Measurements from ENCODE around the genes IL27RA, TECR, OR7A10 and OR7A17.

DNA sequence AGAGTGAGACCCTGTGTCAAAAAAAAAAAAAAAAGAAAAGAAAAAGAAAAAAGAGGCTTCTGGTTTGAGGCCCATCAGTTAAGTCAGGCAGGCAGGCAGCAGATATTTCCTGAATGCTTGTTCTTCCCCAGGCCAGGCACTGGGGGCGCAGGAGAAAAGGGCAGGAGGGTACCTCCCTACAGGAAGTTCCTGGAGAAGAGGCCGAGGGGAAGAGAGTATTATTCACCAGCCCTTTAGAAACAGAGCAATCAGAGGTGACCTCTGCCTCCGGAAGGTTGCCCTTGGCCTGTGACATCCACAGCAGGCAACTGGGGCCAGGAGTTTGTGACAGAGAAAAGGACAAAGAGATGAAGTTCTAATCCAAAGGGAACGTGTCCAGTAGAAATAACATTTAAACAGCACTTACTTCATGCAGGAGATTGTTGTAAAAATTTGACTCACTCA lies 4.4 kb upstream of the RLN3 start:
- PRO-cap, 7 experiments = no peak in any of the 7 experiments

DNA sequence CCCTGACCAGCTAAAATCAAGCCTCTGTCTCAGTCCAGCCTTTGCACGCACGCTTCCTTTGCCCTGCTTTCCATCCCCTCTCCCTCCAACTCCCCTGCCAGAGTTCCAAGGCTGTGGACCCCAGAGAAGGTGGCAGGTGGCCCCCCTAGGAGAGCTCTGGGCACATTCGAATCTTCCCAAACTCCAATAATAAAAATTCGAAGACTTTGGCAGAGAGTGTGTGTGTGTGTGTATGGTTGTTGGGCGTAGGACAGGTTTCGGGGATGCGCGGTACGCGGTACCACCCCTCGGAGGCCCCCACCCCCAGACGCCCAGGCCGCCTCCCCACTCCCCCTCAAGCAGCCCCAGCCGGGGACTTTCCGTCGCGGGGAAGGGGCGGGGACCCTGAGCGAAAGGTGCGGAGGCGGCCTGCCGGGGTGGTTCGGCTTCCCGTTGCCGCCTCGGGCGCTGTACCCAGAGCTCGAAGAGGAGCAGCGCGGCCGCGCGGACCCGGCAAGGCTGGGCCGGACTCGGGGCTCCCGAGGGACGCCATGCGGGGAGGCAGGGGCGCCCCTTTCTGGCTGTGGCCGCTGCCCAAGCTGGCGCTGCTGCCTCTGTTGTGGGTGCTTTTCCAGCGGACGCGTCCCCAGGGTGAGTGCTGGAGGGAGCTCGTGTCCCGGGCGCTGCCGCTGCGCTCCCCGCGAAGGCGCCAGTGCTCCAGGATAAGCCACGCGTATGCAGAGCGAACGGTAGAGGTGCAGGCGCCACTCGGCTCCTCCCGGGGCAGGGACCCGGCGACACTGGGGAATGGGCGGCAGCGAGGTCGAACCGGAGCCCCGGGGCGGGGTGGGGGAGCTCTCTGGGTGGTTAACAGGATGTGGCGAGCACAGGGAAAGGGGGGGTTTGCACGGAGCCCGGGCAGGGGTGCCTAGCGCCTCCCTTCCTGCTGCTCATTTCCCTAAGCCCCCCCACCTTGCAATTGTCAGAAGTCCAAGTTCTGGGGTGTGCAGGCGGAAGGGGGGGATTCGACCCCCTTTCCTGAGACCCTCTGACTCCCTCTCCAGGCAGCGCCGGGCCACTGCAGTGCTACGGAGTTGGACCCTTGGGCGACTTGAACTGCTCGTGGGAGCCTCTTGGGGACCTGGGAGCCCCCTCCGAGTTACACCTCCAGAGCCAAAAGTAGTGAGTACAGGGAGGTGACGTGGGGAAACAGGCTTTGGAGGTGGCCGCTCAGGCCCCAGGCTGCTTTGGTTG lies at the start of gene IL27RA:
IL27RA (plus strand) TSS at position 420 of the 1,233 bp plus-strand sequence.
- PRO-cap, 7 experiments = peak in 7 of 7 experiments; most common plus-strand start position 456 of the sequence (in 4); most common minus-strand start position 252 of the sequence (in 7)

GRCh38 chr19:14073940-14074895 lies 1.6 kb downstream of the MISP3 start:
- PRO-cap, 7 experiments = no peak in any of the 7 experiments

- PRO-cap, 7 experiments = no peak in any of the 7 experiments
Measured at GRCh38 chr19:14159966-14160921, 23.9 kb upstream of the ASF1B start.

- PRO-cap, 7 experiments = no peak in any of the 7 experiments
Measured at GRCh38 chr19:14204664-14204914, 1.4 kb downstream of the ADGRL1 start.

- PRO-cap, 7 experiments = peak in 7 of 7 experiments; most common plus-strand start chr19:14206546 (in 1); most common minus-strand start chr19:14206807 (in 6)
Measured at GRCh38 chr19:14206462-14207766, 945 bp upstream of the ADGRL1 start.

DNA sequence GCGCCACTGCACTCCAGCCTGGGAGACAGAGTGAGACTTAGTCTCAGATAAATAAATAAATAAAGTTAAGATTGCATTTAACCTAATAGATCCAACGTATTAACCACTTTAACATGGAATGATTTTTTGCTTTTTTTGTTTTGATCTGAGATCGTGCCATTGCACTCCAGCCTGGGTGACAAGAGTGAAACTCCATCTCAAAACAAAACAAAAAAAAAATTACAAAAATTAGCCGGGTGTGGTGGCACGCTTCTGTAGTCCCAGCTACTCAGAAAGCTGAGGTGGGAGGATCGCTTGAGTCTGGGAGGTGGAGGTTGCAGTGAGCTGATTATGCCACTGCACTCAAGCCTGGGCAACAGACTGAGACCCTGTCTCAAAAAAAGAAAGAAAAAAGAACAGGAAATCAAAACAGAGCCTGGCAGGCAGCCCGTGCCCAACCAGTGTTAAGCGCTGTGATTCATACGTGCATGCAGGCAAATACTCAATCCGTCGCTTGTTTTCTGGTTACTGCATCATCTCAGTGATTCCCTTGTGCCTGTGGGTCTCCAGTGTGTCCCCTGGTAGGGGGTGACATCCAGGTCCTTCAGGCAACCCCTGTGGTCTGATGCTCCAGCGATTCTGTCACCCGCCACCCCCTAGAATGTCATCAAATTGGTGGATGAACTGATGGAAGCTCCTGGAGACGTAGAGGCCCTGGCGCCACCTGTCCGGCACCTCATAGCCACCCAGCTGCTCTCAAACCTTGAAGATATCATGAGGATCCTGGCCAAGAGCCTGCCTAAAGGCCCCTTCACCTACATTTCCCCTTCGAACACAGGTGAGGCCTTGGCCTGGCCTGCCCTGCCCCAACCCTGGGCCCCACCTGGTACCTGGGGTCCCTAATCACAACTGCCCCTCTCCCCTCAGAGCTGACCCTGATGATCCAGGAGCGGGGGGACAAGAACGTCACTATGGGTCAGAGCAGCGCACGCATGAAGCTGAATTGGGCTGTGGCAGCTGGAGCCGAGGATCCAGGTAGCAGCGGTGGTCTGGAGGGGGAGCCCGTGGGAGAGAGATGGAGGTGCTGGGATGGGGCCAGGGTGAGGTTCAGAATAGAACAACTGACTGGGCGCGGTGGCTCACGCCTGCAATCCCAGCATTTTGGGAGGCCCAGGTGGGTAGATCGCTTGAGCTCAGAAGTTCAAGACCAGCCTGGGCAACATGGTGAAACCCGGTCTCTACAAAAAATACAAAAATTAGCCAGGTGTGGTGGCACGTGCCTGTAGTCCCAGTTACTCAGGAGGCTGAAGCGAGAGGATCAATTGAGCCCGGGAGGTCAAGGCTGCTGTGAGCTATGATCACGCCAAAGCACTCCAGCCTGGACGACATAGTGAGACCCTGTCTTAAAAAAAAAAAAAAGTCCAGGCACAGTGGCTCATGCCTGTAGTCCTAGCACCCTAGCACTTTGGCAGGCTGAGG lies 17.9 kb downstream of the DDX39A start:
- PRO-cap, 7 experiments = no peak in any of the 7 experiments

- PRO-cap, 7 experiments = peak in 3 of 7 experiments; most common plus-strand start chr19:14476888 (in 1); most common minus-strand start chr19:14476757 (in 2)
Measured at GRCh38 chr19:14476626-14477161, 1.5 kb upstream of the PTGER1 start.

- PRO-cap, 7 experiments = no peak in any of the 7 experiments
Measured at GRCh38 chr19:14515835-14516672, 2.1 kb downstream of the DNAJB1 start.

DNA sequence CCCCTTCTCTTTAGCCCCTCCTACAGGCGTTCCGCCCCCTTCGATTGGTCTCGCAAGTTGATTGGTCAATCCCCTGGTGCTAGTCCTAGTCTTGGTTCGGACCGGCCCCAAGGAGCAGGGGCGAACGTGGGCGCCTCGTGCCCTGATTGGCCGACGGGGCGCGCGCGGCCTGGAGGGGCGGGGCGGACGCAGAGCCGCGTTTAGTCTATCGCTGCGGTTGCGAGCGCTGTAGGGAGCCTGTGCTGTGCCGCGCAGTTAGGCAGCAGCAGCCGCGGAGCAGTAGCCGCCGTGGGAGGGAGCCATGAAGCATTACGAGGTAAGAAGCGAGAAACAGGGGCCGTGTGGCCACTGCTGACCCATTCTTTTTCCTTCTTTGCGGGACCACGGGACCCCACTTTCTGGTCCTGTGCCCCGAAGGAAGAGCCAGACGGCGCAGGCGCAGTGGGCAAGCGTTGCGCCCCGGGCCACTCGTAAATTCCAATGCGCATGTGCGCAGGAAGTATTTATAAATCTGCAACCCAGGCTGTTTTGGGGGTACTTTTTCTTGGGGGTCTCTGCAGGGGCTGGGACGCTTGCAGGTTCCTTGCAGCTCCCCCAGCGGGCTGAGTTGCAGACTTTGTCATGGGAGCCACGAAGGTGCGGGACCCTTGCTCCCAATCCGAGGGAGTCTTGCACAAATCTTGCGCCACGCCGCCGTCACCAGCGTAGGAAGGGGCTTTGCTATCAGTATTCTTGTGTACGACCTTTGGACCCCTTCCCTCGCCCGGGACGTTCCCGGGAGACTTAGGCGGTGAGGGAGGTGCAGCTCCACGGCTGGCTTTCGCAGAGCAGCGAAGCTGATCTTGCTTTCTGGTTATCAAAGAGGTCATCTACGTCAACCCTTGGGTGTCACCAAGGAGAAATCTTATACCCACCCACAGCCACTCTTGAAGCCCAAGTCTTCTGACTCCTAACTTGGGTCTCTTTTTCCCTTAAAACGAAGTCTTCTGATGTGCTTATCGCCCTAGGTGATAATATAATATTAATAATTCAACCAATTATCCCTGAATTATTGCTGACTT lies at the start of gene TECR:
TECR (plus strand) TSS at position 199 of the 1,061 bp plus-strand sequence.
- PRO-cap, 7 experiments = peak in 7 of 7 experiments; most common plus-strand start position 203 of the sequence (in 6); most common minus-strand start position 429 of the sequence (in 4)

- PRO-cap, 7 experiments = no peak in any of the 7 experiments
Measured at GRCh38 chr19:14553297-14553747, 18.5 kb downstream of the NDUFB7 start.

- PRO-cap, 7 experiments = no peak in any of the 7 experiments
Measured at GRCh38 chr19:14556481-14557156, 15.2 kb downstream of the NDUFB7 start.

DNA sequence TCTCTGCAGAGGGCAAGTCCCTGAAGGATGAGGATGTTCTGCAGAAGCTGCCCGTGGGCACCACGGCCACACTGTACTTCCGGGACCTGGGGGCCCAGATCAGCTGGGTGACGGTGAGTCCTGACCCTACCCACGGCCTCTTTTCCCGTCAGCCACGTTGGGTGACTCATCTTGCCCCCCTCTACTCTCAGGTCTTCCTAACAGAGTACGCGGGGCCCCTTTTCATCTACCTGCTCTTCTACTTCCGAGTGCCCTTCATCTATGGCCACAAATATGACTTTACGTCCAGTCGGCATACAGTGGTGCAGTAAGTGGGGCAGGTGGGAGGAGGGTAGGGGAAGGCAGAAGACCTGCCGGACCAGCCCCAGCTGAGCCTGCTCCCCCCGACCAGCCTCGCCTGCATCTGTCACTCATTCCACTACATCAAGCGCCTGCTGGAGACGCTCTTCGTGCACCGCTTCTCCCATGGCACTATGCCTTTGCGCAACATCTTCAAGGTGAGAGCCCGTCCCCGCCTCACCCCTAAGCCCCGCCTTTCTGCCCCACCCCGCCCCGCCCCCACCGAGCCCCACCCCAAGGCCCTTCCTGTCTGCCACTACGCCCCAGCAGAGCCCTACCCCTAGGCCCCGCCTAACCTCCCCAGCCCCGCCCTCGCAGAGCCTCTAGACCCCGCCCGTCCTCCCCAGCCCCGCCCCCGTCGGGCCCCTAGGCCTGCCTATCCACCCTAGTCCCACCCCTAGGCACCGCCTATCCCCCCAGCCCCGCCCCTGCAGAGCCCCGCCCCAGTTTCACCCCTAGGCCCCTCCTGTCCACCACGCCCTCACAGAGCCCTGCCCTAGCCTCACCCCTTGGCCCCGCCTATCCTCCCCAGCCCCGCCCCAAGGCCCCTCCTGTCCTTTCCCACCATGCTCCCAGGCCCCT lies 7.8 kb downstream of the NDUFB7 start:
- PRO-cap, 7 experiments = no peak in any of the 7 experiments

DNA sequence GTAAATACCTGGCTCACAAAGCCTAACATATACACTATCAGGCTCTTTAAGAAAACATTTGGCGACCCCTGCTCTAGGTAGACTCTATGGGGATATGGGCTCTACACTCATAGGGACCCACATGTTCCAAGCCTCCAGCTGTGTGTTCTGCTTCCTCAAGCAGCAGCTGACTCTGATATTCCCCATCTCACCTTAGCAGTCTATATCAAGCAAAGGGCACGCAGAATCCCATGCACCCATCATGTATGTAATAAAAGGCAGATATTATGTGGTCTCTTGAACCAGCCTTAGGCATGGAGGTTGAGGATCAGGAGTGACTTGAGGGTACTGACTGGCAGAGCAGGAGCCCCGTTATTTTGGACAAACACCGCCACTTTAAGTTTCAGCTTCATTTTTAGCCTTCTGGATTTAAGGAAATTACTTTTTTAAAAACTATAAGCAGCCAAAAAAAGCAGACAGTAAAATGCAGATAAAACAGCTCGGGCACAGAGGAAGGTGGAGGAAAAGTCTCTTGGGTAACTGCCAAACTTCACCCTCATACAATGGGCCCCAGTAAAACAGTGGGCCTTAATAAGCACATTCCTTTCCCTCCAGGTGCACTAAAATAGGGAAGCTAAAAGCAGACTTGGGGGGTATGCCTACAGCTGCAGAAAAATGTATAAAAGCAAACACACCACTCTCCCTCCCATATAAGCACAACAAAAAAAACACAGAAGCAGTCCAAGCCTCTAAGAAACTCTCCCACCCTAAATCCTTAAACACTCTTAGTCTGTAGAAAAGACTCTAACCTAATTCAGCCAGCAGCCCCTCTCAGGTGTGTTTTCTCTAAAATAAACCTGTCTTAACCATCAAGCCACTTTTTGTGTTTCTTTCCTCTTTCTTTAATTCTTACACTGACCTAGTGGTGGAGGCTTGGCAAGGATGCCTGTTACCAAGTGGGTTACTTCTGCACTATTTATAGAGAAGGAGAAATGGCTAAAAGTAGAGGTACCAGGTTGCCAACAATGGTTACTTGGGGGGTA lies 43.4 kb downstream of the ZNF333 start:
- PRO-cap, 7 experiments = no peak in any of the 7 experiments

DNA sequence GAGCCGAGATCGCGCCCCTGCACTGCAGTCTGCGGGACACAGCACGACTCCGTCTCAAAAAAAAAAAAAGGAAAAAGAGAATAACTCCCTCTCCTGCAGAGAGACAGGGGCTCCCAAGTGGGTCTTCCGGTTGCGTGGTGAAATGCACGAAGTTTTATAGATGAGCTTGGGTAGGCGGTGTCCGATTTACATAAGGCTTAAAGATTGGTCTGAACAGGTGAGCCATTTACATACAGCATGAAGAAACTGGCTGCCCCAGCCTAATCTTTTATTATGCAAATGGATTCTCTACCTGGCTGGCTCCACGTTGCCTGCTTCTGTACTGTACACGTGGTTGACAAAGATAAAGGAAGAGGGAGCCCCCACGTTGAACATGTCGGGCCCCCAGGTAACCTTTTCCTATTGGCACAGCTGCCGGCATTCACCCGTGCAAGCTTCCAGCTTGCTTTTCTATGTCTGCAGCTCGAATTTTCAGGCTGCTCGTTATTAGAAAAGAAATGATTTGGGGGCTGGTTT lies 19.5 kb downstream of the ADGRE2 start:
- PRO-cap, 7 experiments = no peak in any of the 7 experiments

- PRO-cap, 7 experiments = peak in 1 of 7 experiments; most common minus-strand start chr19:14785315 (in 1)
Measured at GRCh38 chr19:14785061-14785673, 6.8 kb upstream of the ADGRE2 start.

GRCh38 chr19:14830731-14831245 lies 4.2 kb downstream of the OR7A5 start:
- PRO-cap, 7 experiments = no peak in any of the 7 experiments

GRCh38 chr19:14848780-14849343 lies at the start of gene OR7A10:
Gene OR7A10 (minus strand): TSS chr19:14848922.
- PRO-cap, 7 experiments = no peak in any of the 7 experiments

- PRO-cap, 7 experiments = no peak in any of the 7 experiments
Measured at GRCh38 chr19:14885862-14886348, at the start of gene OR7A17. Gene OR7A17 (minus strand): TSS chr19:14886132.

DNA sequence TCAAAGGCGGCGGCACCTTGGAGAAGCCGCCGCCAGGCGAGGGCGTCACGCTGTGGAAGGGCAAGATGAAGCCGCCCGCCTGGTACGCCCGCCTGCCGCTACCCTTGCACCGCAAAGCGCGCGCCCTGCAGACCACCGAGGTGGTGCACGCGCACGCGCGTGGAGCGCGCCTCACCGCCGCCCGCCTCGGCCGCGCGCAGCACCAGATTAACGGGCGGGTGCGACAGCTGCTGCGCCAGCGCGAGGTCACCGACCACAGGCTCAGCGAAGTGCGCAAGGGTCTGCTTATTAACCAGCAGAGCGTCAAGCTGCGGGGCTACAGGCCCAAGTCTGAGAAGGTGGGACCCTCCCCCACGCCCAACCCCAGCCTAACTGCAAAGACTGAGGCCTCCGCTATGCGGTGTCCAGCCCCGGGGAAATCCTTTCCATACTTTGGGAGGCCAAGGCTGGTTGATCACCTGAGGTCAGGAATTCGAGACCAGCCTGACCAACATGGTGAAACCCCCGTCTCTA lies 588 bp downstream of the CCDC105 start:
- PRO-cap, 7 experiments = no peak in any of the 7 experiments

Data from T-cell (primary cell).